Occipital lobe (tissue), 2 donors: Measurements from ENCODE around the gene AQP7B.

GRCh38 chr2:88615710-88616563 is 11.3 kb downstream of the EIF2AK3 start:
- RAMPAGE, long total RNA: no peak

DNA sequence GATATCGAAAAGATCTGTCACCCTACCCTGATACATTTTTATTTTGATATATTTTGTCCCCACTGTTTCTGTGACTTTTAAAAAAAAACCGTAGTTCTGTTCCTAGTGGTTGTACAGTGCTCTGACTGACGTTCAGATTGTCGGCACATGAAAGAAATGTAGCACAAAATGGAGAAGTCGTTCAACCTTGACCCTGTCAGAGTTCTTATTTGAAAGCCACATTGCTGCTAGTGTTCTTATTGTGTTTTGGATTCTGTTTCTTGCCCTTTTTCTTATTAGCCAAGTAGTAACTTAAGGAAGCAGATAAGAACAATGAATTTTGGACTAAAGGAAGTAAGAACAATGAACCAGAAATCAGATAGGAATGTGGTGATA is 45.8 kb downstream of the RPIA start:
- RAMPAGE, long total RNA: no peak

GRCh38 chr2:88737684-88738047 is 46.2 kb downstream of the RPIA start:
- RAMPAGE, long total RNA: no peak

DNA sequence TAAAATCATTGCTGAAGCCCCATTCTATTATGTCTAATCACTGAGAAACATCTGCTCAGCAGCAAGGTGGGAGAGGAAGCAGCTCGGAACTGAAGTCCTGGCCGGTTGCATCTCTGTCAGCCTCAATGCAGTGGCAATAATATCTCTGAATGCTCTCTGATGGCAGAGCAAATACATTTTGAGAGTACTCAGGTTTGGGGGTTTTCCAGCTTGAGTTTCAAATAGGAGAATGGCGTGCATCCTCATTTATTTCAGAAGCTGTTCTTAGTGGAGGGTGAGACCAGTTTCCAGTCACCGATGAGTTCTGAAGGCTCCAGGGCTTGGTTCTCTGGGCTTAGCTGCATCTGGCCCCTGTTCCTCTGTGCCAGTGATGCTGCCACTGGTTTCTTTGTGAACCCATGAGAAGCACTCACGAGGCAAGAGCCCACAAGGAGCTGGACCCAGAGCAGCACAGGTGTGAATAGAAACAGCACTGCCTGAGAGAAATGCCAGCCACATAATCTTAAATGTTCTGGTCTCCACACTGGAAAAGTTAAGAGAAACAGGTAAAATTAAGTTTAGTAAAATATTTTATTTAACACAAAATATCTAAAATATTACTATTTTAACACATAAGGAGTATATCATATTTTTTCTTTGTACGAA is 63.4 kb downstream of the RPIA start:
- RAMPAGE, long total RNA: no peak

DNA sequence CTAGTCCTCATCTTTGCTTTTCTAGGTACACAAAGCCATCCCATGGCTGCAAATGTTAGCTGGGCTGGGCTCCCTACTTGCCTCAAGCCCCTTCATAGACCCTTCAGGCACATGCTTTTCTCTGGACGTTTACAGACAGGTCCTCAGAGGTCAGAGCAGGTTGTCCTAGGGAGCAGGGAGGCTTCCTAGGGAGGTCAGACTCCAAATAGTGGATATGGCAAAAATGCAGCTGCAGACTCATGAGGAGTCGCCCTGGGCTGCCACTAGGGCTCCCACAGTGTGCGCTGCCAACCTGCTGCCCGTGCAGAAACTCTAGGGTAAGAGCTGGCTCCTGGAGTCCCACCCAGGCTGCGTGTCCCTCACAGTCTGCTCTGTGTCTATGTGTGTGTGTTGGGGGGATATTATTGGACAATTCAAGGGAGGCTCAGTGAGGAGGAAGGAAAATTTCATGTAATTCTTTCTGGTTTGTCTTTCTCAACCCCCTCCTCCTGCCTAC is 141.1 kb downstream of the RPIA start:
- RAMPAGE, long total RNA: no peak

GRCh38 chr2:88857181-88857750 is 165.8 kb downstream of the RPIA start:
- RAMPAGE, long total RNA: no peak

GRCh38 chr2:88866805-88867269 is 175.4 kb downstream of the RPIA start:
- RAMPAGE, long total RNA: no peak

GRCh38 chr2:89142567-89142898 is 451.1 kb downstream of the RPIA start:
- RAMPAGE, long total RNA: no peak

DNA sequence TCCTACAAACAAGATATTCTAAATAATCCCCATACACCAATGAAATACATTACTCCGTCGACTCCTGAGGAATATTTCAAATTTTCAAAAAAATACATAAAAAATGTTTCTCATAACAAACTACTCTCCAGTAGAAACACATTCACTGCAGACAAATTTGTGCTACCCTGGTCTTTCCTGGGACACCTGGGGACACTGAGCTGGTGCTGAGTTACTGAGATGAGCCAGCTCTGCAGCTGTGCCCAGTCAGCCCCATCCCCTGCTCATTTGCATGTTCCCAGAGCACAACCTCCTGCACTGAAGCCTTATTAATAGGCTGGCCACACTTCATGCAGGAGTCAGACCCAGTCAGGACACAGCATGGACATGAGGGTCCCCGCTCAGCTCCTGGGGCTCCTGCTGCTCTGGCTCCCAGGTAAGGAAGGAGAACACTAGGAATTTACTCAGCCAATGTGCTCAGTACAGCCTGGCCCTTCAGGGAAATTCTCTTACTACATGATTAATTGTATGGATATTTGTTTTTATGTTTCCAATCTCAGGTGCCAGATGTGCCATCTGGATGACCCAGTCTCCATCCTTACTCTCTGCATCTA is 1529.2 kb downstream of the RPIA start:
- RAMPAGE, long total RNA: no peak

DNA sequence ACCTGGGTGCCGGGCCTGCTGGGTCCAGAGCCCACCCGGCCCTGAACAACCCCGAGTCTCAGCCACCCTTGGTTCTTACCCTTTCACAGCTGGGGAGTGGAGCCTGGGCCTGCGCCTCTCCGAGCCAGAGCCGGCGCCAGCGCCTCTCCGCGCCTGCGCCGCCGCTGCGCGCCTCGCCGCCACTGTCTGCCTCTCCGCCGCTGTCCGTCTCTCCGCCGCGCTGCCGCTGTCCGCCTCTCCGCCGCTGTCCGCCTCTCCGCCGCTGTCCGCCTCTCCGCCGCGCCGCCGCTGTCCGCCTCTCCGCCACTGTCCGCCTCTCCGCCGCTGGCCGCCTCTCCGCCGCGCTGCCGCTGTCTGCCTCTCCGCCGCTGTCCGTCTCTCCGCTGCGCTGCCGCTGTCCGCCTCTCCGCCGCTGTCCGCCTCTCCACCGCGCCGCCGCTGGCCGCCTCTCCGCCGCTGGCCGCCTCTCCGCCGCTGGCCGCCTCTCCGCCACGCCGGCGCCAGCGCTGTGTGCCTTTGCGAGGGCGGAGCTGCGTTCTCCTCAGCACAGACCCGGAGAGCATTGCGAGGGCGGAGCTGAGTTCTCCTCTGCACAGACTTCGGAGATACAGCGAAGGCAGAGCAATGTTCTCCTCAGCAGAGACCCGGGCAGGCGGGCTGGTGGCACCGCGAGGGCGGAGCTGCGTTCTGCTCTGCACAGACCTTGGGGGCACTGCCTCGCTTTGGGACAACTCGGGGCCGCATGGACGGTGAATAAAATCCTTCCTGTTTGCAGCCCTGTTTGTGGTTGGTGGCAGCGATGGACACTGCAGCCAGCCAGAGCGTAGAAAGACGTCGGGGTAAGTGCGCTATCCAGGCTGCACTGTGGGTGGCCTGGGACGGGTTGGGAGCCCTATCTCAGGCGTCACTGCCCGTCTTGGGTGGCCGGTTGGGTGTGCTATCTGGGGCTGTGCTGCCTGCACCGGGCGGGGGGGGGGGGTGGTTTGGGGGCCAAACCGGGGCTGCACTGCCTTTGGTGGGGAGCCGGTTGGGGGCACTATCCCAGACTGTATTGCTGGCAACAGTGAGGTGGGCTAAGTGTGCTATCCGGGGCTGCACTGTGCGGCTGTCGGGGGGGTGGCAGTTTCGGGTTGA is 1553.8 kb downstream of the RPIA start:
- RAMPAGE, long total RNA: no peak

GRCh38 chr2:94202348-94202705 is 384.8 kb upstream of the AQP7B start:
- RAMPAGE, long total RNA: no peak

- RAMPAGE, long total RNA: no peak
Measured at GRCh38 chr2:94218907-94220119, 367.8 kb upstream of the AQP7B start.

GRCh38 chr2:94586855-94587547 is at the start of gene AQP7B:
AQP7B (plus strand) TSS chr2:94587311.
- RAMPAGE, long total RNA: no peak

GRCh38 chr2:95007728-95008237 is 17.7 kb upstream of the MAL start:
- RAMPAGE, long total RNA: no peak

DNA sequence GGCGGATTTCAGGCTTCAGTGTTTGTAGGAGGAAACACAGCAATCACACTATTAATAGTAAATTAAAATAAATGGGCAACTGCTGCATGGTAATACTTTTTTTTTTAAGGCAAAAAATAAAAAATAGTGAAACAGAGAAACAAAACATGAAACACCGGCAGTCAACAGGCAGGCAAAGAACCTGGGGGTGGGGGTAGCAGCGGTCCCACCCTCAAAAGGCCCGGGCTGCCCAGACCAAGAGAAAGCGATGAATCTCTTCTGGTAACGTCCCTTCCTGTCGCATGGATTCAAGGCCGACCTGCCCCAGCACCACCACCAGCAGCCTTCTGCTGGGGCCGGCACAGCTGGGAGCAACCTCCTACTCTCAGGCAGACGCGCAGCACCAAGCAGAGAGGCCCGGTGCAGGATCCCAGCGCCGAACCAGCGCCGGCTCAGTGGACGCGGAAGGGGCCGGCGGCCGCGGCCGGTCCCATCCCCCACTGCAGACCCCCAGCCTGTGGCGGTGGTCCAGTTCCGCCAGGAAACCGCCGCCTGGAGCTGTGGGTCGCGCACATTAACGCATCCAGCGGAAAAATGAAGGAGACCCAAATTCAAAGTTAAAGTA is 666 bp upstream of the MAL start:
- RAMPAGE, long total RNA: no peak

- RAMPAGE, long total RNA: no peak
Measured at GRCh38 chr2:95031573-95031983, 6.1 kb downstream of the MAL start.

- RAMPAGE, long total RNA: no peak
Measured at GRCh38 chr2:95114934-95115421, 6.6 kb downstream of the MRPS5 start.

DNA sequence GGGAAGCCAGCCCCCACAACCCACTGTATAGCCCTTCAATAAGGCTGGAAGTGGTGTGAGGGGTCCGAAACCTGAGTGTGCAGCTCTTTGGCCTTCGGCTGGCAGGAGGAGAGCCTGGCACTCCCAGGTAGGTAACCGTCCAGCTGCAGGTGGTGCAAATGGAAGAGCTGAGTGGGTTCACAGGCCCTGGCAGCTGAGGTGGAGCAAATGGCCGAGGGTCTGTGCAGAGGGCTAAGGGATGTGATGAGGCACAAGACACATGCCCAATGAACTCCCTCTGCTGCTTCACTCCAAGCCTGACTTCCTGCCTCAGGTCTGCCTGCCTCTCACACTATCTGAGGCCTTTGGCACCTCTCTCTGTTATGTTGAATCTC is 7.6 kb upstream of the ZNF892 start:
- RAMPAGE, long total RNA: no peak

- RAMPAGE, long total RNA: no peak
Measured at GRCh38 chr2:95320565-95320818, 23.3 kb downstream of the KCNIP3 start.

- RAMPAGE, long total RNA: no peak
Measured at GRCh38 chr2:95345009-95346164, 48.2 kb downstream of the KCNIP3 start.